Rectum (tissue), 1 donor: Measurements from ENCODE around the gene ZNF10.

- PRO-cap, result bidirectional peak, plus-strand start at chr12:133130383, minus-strand start at chr12:133130255; bidirectional peak, plus-strand start at chr12:133130627, minus-strand start at chr12:133130546
Measured at GRCh38 chr12:133130136-133131229, at the start of gene ZNF10. ZNF10 (plus strand) TSS chr12:133130627.